Colic lymph node (tissue), 1 donor: ENCODE measurements around the gene AFAP1L1.

DNA sequence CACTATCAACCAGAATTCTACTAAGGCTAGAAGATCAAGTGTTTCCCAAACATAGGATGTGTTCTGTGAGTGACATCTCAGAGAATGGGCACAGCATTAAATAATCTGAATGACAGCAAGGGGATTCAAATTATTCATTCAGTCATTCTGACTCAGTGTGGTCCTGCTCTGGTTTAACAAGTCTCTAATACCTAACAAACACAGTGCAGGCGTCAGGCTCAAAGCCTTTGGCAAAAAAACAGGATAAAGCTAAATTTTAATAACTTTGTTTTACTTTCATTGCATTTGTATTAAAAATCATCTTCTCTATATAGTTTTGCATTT lies 104.4 kb downstream of the FBXO38 start:
- PRO-cap, result no peak

DNA sequence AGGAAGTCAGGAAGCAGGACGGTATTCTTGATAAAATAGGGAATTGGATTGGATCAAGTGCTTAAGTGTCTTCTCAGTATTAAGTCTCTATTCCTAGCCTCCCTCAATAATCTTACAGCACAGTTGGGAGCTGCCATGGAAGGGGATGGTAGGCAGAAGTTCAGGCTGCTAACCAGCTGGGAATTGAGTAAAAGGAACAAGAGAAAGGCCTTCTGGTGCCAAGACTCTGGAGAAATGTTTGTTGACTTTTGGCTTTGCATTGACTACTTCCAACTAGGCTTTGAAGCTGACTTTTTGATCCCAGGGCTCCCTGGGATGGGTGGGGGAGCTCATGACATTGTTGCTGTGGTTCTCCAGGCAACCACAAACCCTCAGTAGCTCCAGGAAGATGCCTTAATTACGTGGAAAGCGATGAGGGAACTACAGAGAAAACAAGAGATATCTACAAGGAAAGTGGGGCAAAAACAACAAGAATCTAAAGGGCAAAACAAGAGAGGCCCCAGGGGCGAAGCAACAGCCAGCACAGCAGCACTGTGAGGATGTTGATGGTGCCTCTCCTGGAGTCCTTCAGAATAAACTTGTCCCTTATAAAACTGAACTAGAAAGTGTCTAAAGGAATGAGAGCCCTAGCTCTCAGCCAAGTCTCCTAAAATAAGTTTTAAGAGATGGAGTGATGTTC lies 85.3 kb upstream of the HTR4 start:
- PRO-cap, result no peak

GRCh38 chr5:148807849-148808548 lies 18.4 kb upstream of the ADRB2 start:
- PRO-cap, result no peak

DNA sequence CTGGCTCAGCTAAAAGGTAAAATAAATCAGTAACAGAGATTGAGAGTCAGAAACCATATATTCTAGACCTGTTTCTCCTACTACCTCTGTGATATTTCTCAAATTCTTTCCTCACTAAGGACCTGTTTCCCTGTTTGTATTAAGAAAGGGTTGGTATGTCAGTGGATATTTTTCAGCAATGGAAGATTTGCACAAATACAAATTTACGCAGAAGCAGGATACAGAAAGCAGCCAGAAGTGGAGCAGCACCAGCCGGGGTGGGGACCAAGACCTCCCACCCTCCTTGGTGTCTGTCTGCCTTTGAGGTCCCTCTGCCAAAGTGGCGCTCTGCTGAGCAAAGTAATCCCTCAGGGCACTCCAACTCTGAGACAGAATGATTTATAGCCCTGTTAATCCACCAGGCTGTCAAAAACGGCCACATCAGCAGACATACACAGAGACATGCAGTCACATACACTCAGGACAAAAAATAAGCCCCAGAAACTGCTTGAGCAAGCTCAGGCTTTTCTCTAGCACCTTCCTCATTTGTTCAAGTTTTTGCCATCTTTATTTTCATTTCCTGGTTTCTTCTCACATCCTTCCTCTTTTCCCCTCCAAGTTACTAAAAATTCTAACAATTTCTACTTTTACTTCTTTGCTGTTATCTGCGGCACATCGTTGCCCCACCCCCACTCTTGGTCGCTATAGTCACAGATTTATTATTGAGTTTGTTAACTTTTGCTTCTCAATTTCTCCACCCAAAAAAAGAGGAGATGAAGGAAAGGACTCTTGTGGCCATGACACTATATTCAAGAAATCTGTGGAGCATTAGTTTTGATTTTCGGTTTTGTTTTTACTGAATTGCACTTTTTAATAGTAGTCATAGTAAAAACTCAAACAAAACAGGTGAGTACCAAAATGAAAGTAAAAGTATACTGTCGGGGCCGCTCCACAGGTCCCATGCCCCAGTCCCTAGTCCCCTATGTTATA lies 17.5 kb upstream of the ADRB2 start:
- PRO-cap, result unidirectional peak, plus-strand start at position 912 of the sequence

GRCh38 chr5:148829197-148829511 lies 2.7 kb downstream of the ADRB2 start:
- PRO-cap, result no peak

- PRO-cap, result no peak
Measured at GRCh38 chr5:148849397-148850021, 23.1 kb downstream of the ADRB2 start.

- PRO-cap, result no peak
Measured at GRCh38 chr5:148966286-148966704, 96.6 kb downstream of the SH3TC2 start.

DNA sequence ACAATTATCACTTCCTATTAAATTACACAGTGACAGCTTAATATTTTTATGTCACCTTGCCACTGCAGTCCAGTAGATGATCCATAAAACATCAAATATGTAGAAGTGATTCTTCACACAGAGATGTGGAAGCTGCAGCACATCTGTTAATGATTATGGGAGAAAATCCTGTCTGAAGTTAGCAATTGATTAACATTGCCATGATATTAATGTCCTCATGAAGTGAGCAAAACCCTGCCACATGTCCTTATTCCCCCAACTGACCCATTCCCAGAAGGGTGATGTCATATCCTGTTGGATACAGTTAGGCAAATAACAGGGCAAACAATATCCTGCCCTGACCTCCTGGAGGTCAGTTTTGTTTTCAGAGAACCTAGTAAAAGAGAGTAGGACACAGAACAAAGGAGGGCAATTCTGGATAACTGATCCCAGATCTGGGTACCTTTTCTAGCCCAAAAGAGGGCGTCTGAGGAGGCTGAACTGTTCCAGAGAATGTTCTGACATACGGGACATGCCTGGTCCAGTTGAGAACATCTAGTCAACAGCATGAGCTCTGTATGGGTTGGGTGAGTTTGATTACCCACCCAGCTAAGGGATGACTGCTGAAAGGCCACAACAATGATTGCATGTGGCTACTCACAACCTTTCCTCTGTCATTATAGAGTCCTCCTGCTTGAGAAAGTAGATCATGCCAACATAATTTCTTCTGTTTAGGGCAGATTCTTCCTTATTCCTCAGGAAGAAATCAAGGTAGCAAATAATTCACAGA lies 11.1 kb downstream of the ABLIM3 start:
- PRO-cap, result no peak

DNA sequence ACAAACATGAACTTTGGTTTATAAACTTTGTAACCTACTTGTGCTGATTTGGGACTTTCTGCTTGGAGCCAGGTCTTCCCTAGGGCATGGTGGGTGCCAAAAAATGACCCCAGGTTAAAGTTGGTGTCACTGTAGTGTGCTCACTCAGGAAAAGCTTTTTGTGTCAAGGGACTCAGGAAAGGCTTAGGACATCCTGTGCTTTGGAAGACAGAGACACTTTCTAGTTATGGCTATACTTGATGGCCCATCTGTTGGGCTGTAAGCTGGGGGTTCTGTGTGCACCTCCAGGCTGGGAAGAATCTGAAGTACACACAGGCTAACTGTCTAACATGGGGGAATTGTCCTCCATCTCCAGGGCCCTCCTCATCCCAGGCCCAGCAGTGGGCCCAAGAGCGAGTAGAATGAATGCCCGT lies 19.2 kb downstream of the ABLIM3 start:
- PRO-cap, result no peak

DNA sequence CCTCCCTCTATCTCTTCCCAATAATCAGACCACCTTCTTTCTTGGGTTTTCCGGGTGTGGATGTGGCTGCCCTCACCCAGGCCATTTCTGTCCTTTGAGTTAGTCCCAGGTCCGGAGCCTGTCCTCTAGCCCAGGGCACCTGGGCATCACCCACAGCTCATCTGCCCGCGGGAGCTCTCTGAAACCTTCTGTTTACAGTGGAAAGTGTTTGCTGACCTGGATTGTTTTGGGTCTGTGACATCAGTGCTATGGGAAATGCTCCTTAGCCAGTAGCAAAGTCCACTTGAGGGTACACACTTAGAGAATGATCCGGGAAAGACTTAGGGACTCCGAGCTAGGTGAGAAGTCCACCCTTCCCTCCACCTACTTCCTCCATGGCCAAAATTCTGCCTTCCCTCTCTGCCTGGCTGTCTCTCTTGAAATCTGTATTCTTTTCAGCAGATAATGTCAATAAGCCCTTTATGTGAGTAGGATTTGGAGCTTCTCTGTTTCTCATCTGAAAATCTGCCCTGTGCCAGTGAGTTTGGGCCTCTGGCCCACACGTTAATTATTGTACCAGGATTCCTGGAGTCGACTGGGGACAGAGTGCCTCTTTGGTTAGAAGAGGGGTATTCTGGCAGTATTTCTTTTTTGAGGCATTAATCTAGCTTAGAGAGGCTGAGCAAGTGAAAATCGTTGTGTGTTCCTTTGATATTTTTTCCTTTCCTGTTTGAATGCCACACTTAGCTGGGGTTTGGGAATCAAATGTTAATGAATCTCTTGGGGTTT lies 19.9 kb downstream of the ABLIM3 start:
- PRO-cap, result no peak

GRCh38 chr5:149271451-149272269 lies at the start of gene AFAP1L1:
TSS of gene AFAP1L1 (plus strand) at chr5:149271859.
- PRO-cap, result bidirectional peak, plus-strand start at chr5:149271840, minus-strand start at chr5:149271716

DNA sequence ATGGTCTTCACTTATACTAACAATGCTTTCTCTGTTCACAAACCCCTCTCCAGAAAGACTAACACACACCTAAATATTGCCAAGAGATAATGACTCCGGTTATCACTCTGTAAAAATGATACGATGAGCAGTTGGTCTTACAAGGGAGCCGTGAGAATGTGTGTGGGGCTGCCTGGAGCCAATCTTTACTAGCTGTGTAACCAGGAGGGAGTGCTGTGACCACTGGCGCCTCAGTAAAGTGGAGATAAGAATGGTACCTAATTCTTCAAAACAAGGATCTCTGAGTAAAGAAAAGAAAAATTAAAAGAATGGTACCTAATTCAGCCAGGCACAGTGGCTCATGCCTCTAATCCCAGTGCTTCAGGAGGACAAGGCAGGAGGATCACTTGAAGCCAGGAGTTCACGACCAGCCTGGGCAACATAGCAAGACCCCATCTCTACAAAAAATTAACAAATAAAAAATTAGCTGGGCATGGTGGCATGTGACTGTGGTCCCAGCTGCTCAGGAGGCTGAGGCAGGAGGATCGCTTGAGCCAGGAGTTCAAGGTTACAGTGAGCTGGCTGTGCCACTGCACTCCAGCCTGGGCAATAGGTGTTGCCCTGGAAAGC lies 40.0 kb upstream of the IL17B start:
- PRO-cap, result no peak

DNA sequence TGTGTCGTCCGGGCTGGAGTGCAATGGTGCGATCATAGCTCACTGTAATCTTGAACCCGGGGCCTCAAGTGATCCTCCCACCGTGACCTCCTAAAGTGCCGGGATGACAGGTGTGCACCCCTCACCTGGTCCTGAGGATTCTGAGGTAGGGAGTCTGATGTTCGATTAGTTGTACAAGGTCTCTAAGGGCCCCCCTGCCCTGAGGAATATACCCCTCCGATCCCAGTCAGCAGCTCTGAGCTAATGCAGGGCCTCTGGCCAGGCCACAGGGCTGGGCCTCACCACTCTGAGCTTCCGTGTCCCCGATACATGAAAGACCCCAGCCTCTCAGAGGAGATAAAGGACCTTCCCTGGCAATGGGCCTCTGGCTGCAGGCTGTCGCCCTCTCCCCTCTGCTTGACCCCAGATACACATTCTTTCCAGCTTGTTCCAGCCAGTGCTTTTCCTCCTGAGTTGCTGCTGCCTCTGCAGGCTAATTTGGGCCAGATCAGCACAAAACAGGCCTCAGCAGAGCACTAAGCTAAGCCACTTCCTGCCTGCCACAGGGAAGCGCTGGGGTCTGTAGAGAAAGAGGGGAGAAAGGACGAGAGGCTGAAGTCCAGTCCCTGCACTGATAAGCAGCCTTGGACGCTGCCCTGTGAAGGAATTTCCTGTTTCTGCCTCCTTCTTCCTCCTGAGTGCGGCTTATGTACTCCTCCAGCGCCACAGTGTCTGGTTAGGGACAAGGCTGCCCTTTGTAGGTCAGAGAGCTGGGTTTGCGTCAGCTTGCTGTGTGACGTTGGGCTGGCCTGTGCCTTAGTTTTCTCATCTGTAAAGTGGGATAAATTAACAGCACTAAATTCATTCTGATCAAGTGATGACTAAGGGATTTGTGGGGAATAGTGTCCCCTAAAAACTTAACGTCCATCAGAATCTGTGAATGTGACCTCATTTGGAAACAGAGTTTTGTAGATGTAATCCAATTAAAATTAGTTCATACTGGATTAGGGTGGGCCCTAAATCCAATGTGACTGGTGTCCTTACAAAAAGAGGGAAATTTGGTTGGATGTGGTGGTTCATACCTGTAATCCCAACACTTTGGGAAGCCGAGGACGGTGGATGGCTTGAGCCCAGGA lies 73.1 kb upstream of the IL17B start:
- PRO-cap, result no peak

DNA sequence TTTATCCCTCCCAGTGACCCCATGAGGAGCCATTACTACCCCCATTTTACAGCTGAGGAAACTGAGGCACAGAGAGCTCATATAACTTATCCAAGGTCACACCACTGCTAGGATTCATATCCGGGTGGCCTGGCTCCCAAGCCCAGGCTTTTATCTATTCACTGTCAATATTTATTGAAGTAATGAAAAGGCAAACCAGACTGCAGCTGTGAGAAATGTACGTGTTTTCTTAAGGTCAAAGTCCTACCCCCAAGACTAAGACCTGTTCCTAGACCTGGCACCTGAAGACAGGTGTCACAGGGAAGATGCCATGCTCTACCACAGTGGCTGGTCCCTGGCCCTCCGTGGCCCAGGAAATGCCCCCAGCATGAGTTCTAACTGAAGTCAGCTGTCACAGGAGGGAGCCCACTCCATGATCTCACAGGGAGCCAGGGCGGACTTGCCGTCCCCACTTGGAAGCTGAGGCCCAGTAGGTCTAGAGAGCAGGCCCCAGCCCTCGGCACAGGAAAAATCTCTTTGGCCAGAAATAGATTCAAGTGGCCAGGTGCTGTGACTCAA lies 74.7 kb upstream of the IL17B start:
- PRO-cap, result no peak

DNA sequence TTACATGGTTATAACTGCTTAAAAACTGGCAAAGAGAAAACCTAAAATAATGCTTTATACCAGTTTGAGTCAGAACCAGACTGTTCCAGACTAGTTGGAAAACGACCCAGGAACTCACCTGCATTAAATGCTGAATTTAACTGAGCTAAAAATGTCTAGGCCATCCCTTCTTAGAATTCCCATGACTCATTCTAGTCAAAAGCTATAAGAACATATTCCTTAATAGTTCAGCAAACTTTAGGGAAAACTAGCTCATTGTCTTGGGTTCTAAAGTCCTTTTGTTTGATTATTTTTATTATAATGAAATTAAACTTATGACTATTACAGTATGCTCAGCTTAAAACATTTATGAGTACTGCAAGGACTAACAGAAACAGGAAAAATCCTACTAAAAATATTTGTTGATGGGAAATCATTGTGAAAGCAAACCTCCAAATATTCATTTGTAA lies 57.4 kb downstream of the CSNK1A1 start:
- PRO-cap, result no peak

GRCh38 chr5:149495565-149496083 lies 55.6 kb downstream of the CSNK1A1 start:
- PRO-cap, result no peak

GRCh38 chr5:149506908-149507435 lies 44.3 kb downstream of the CSNK1A1 start:
- PRO-cap, result no peak

GRCh38 chr5:149546893-149547566 lies 4.2 kb downstream of the CSNK1A1 start:
- PRO-cap, result no peak

- PRO-cap, result no peak
Measured at GRCh38 chr5:149616559-149616854, 35.2 kb downstream of the ARHGEF37 start.

DNA sequence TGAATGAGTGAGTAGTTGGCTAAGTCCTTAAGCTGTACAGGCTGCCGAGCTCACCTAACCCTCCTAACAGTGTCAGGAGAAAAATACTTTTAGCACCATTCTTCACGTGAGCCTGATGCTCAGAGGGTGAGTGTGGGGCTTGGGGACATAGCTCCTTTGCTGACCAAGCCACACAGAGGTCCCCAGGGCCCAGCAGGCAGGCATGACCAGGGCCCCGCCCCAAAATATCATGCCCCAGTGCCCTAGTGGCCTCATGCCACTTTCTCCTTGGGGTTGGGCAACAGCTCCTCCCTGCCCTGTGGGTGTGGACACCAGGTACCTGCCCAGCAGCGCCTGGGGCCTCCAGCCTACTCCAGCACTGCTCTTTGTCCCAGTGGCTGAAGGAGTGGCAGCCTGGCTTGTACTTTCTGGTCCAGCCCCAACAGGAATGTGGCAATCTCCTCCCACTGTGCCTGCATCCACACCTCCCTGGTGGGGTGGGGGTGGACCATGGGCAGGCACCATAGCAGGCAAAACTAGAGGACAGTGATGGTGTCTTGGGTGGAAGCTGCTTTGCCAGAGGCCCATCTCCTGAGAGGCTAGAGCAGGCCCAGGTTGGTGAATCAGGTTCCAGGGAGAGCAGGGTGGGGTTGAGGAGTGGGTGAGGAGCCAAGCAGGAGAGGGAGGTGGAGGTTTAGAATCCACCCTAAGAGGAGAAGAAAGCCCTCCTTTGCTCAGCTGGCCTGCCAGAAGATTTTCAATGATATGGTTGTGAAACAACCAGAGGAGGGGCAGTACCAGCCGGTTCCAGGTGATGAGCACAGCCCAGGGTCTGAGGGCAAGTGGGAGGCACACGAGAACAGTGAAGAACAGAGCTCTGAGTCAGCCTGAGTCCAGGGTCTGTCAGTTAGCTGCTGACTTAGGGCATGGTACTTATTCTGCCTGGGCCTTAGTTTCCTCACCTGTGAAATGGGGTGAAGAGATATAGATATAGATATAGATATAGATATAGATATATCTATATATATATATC lies 17.5 kb downstream of the PPARGC1B start:
- PRO-cap, result no peak